ENCODE data around the genes ABCA13 and CDC14C.

GRCh38 chr7:48170980-48171643, at the start of gene ABCA13:
Gene ABCA13 (plus strand): TSS chr7:48171458.
- RRBS: 26% methylated on average over 2 of the region's 6 CpGs

- RRBS: no CpG with 5 or more reads among the region's 35 CpGs
These were observed at the start of gene CDC14C for GRCh38 chr7:48924462-48924713. Gene CDC14C (plus strand): TSS chr7:48924547.

GRCh38 chr7:49665742-49666322, 107.6 kb upstream of the VWC2 start:
- RRBS: no CpG with 5 or more reads among the region's 13 CpGs

DNA sequence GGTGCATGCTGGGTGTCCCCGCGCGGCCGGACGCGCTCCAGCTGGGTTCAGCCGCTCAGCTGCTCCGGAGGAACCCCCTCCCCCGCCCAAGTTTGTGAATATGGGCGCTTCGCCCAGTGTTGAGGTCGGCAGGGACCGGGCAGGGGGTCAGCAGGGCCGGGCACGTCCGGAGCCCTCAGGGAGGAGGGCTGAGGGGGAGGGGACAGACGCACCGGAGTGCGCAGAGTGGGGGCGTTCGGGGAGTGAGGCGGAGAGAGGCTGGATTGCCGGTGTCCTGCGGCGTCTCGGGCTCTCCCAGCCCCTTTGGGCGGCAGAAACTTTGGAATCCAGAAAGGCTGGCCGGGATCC, 684 bp downstream of the VWC2 start:
- RRBS: 2% methylated on average over 26 of the region's 28 CpGs

GRCh38 chr7:50262346-50262611, 42.2 kb upstream of the IKZF1 start:
- RRBS: no CpG with 5 or more reads among the region's 3 CpGs

DNA sequence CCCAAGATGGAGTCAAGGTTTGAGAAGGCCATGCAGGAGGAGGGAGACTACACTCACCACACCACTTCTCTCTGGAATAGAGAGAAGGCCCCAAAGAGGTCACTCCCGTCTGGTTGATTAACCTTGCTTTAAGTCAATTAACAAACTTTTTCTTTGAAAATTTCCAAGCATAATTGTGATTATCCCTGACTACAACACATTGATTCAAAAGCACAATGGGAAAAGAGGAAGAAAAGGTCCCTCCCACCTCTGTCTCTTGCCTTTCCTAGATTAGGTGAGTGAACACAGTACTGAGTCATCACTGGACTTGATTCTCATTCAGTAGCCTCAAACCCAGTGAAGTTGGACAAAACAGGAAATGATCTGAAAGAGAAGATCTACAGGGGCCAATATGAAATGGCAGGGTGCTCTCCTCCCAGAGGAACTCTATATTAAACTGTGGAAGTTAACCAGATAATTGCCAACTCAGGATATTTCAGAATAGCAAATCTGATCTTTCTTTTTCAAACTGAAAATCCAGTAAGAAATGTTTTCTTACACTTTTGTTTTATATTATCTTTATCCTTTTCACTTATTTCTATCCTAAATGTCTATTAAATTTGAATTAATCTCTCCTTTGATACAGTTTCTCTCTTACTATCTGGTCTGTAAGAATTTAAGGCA, 41.6 kb upstream of the IKZF1 start:
- RRBS: no CpG with 5 or more reads among the region's 1 CpG

- RRBS: no CpG with 5 or more reads among the region's 16 CpGs
These were observed 1.0 kb downstream of the IKZF1 start for GRCh38 chr7:50305373-50306118.

DNA sequence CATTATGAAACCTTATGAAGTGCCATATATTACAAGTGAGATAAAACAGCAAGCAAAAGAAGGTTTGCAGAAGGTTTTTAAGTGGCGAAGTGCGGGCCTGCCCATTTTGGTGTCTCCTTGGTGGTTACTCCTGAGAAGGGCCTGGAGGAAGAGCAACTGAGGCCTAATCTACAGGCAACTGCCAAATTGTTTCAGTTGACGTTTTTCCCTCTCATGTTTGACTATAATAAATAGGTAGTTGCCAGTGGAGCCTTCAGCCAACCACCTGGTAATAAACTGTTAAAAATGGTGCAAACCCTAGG, 3.6 kb downstream of the IKZF1 start:
- RRBS: no CpG with 5 or more reads among the region's 3 CpGs

GRCh38 chr7:50507834-50508665, 57.2 kb downstream of the DDC start:
- RRBS: no CpG with 5 or more reads among the region's 11 CpGs

DNA sequence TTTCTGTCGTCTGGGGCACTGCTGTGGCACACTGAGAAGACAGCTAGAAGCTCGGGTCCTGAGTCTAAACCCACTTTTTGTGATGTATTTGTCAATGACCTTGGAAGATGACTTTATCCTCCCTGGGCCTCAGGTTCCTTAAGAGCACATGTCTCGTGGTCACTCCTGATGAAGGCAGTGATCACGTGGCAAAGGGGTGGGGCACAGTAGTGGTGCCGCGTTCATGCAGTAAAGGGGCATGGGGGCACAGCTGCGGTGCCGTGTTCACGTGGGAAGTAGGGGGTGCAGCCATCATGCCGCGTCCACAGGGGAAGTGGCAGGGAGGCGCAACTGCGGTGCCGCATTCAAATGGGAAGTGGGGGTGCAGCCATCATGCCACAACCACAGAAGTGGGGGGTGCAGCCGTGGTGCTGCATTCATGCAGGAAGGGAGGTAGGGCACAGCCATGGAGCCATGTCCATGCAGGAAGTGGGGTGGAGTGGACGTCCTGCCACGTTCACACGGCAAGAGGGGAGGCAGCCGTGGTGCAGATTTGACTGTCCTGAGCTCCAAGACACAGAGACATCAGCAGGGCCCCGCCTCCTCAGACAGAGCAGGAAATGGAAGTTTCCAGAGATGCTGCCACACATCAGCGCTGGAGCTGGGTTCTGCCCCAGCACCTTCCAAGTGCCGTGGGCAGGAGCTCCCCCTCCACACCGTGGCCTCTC, 94.9 kb upstream of the DDC start:
- RRBS: no CpG with 5 or more reads among the region's 23 CpGs

GRCh38 chr7:50673559-50674258, 108.5 kb upstream of the DDC start:
- RRBS: no CpG with 5 or more reads among the region's 13 CpGs

DNA sequence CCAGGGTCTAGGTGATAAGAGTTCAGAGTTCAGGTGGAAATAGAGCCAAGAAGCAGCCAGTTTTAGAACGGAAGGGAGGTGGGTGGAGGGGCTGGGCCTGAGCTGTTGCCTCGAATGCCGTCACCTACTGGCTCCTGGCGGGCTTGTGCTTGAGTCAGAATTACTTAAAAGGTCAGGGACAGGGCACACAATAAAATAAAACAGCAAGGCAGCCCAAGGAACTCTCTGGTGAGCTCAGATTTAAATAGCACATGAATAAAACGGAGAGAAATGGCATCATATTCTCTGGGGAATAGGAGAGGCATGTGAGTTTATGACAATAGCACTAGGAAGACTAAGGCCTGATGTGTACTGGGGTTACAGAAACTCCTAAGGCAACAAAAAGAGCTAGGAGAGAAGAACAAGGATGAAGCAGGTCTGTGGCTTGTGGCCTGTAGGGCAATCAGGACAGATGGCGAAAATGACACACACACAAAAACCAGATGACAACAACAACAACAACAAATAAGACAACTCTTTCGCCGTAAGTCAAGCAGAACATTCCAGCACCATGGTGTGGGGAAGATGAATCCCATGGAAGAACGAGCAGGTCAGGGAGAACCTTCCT, 56.4 kb upstream of the GRB10 start:
- RRBS: no CpG with 5 or more reads among the region's 9 CpGs

DNA sequence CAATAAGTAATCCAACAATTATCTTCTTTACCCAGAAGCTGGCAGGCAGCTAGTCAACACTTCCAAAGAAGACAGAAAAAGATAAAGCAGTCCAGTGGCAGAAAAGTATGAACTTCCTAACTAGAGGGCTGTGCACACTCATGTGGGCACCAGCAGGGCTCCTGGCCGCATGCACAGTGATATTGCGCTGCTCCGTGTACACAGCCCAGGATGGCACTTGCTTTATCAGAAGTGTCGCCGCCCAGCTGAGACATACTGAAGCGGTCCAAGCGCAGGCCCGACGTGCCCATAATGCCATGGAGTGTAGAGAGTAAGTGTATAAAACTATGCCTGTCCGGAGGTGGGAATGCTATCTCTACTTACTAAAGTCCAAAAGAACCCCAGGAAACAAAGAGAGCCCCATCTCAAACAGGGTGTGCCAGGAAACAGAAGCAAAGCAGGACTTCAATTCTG, 234.5 kb downstream of the COBL start:
- RRBS: no CpG with 5 or more reads among the region's 10 CpGs

DNA sequence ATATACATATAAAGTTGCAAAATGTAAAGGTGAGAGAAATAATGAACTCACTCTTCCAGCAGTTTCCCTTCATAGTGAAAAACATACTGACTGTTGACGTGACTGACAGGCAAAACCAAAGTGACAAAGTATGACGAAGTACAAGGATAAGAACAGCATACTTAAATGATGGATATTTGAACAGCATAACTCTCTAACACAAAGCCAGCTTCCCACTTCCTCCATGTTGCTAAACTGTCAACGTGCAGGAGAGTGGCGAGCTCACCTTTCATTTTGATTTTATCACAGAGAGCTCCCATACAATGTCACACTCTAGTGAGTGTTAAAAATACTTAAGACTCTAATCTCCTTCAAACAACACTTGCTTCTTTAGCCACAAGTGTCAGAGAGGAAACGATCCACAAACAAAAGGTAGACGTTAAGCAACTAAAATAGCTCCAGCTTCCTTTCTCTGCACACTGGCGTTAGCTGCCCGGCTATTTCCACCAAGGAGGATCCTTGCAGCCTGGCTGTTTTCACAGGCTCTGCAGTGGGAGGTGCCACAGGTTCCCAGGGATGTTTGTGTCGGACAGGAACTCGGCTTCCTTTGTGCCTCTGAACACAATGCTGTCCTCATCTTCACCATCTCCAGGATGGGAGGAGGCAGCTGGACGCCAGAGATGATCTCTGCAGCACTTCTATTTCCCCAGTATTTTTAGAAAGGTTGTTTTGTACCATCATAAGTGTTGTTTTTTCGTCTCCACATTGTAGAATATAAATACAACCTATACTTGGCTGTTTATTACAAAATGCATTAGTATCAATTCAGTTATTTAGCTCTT, 194.6 kb downstream of the COBL start:
- RRBS: no CpG with 5 or more reads among the region's 12 CpGs

- RRBS: no CpG with 5 or more reads among the region's 11 CpGs
These were observed 60.3 kb downstream of the COBL start for GRCh38 chr7:51256156-51256819.

DNA sequence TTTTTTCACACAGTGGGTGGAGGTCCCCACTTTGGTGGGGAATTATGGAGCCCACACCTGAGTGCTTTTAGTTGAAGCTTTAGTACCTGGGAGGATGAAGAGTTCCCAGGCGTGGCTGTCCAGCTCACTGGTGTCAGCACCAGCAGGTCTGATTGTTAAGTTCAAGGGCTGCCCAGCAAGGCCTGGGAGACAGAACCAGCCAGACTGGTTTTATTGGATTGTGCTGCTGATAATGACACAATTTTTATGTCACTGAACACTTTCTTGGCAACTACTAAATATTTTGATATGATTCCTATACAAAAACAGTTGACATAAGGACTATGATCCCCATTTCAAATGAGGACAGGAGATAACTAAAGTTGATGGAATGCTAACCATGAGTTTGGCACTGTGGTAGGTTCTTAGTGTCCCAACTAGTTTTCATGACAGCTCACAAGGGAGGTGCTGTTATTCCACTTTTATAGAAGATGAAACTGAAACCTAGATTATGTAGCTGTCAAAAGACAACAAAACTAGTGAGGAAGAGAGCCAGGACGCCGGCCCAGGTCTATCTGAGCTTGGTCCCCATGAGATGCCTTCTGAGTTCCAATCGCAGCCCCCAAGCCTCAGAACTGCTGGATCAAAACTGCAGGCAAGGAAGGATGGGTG, 52.9 kb downstream of the COBL start:
- RRBS: no CpG with 5 or more reads among the region's 4 CpGs

DNA sequence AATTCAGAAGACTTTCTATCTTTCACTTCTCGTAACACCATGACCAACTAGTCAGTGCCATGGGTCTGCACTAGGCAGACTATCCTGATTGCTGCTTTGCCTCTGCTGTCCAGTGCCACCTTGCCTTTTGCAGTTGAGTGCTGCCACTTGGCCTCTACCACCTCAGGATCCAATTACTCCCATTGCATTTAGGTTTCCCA, 161.4 kb upstream of the POM121L12 start:
- RRBS: no CpG with 5 or more reads among the region's 1 CpG

GRCh38 chr7:52935773-52936133, 99.7 kb upstream of the POM121L12 start:
- RRBS: no CpG with 5 or more reads among the region's 2 CpGs

DNA sequence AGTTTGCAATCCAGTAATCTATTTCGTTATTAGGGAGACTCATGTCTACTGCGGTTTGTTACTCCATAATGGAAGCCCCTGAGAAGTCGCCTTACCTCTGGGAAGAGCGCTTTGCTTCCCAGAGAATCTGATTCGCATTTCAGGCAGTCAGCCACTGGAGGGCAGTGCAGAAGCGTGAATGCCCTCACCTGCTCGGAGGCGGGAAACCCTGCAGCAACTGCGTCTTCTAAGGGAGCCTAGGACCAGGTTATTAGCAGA, 15.1 kb upstream of the SEC61G start:
- RRBS: no CpG with 5 or more reads among the region's 9 CpGs

- RRBS: no CpG with 5 or more reads among the region's 38 CpGs
These were observed 129.5 kb upstream of the SEC61G start for GRCh38 chr7:54888205-54889136.

All from epithelial cell of prostate (primary cell).